Paraaortic lymph node (tissue), 1 donor: ENCODE measurements around the genes PIGV and CD164L2.

DNA sequence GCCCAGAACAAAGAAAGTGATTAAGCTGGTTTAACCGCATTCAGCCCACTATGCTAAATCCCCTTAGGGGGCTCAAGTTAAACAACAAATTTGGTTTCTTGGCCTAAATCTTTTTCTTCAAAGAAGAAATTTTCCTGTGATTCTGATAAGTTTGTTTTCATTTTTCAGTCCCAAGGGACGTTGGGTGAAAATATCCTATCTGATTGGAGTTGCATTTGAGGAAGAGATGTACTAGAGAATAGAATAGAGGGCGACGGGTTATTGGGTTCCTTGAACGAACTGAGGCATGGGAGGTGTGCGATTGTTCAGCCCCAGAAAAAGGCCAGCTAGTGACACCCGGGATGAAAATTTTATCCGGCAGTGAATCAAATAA is 76.5 kb upstream of the ARID1A start:
- PRO-cap: no peak

- PRO-cap: no peak
Observed at GRCh38 chr1:26690465-26691227, 5.2 kb upstream of the ARID1A start.

- PRO-cap: no peak
Observed at GRCh38 chr1:26760748-26761366, 26.9 kb upstream of the PIGV start.

- PRO-cap: no peak
Observed at GRCh38 chr1:26766014-26766706, 21.6 kb upstream of the PIGV start.

DNA sequence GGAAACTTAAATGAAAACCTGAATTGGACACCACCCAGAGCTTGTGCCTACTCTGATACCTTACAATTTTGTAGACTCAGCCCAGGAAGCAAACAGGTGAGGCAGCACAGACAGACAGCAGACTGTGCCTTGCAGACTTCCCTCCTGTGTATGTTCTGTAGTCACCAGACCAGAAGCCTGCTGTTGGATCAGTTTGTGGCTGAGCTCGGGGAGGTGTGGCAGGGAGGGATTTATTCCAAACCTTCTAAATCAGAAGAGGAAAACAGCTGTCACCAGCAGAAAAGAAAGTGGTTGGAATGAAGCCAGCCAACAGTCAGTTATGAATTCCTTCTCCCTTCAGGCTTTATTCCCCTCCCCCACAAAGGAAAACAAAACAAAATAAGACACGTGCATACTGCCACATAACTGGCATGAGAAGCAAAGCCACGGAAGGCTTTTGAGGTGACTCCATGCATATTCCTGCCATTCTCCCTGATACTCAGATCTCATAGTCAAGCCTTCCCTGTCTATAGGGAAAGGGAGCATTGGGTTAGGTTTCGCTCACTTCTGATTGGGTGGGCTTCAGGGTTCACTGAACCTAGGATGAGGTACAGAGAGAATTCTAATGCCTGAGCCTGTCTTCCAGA is 19.0 kb upstream of the PIGV start:
- PRO-cap: no peak

- PRO-cap: bidirectional peak, plus-strand start at chr1:26787952, minus-strand start at chr1:26787867
Observed at GRCh38 chr1:26787830-26789009, at the start of gene PIGV. TSS of gene PIGV (plus strand) at chr1:26787950.

DNA sequence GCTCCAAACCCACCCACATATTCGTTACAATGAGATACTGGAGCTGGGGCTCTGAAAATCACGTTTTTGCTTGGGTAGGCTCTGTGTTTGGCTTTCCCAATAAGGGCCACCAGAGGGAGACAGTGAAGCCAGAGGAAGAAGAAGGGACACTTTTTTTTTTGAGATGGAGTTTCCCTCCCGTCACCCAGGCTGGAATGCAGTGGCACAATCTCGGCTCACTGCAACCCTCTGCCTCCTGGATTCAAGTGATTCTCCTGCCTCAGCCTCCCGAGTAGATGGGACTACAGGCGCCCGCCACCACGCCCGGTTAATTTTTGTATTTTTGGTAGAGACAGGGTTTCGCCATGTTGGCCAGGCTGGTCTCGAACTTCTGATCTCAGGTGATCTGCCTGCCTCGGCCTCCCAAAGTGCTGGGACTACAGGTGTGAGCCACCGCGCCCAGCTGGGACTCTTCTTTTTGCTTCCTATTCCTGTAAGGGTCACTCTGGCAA is 16.3 kb upstream of the ZDHHC18 start:
- PRO-cap: no peak

- PRO-cap: no peak
Observed at GRCh38 chr1:26847766-26848324, 15.1 kb upstream of the SFN start.

- PRO-cap: bidirectional peak, plus-strand start at chr1:26865385, minus-strand start at chr1:26865089
Observed at GRCh38 chr1:26864546-26865622, 1.9 kb downstream of the SFN start.

- PRO-cap: no peak
Observed at GRCh38 chr1:26994669-26994868, 1.1 kb downstream of the TRNP1 start.

GRCh38 chr1:26999456-27000633 is 6.4 kb downstream of the TRNP1 start:
- PRO-cap: no peak

DNA sequence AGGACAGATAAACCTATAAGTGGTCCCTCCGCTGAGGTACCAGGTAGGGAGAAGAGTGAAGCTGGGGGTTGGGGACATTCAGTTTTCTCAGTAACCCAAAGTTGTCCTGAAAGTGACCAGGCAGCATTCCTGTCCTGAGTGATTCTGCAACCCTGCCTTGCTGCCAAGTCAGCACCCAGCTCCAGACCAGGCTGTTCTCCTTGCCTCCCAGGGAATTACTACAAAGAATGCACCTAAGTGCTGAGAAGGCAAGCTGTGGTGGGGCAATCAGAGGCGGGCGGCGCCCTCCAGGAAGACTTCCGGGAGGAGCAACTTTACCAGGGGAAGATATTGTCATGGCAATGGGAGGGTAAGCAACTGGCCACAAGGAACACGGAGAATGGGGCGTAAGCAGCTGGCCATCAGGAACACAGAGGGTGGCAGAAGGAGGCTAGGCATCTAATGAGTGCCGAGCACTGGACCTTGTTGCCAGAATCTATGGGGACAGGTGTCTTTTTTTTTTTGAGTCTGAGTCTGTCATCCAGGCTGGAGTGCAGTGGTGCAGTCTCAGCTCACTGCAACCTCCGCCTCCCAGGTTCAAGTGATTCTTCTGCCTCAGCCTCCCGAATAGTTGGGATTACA is 4.4 kb downstream of the TENT5B start:
- PRO-cap: no peak

- PRO-cap: no peak
Observed at GRCh38 chr1:27142920-27143798, 11.8 kb downstream of the SLC9A1 start.

- PRO-cap: no peak
Observed at GRCh38 chr1:27152559-27153177, 2.3 kb downstream of the SLC9A1 start.

DNA sequence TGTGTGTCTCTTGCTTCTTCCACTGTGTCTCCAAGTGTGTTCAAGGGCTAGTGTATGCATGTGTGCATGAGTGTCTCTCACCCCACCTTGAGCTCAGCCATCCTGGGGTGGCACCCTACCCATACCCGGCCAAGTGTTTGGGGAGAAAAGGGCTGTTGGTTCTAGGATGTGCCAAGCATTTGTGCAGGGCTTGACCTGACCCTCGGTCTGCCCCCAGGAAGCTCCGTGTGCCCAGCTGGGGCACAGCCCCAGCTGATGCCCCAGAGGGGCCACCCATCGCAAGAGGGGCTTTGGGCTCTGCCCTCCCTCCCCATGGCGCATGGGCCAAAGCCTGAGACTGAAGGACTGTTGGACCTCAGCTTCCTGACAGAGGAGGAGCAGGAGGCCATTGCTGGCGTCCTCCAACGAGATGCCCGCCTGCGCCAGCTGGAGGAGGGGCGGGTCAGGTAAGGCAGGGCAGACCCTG is 3.3 kb downstream of the SYTL1 start:
- PRO-cap: no peak

DNA sequence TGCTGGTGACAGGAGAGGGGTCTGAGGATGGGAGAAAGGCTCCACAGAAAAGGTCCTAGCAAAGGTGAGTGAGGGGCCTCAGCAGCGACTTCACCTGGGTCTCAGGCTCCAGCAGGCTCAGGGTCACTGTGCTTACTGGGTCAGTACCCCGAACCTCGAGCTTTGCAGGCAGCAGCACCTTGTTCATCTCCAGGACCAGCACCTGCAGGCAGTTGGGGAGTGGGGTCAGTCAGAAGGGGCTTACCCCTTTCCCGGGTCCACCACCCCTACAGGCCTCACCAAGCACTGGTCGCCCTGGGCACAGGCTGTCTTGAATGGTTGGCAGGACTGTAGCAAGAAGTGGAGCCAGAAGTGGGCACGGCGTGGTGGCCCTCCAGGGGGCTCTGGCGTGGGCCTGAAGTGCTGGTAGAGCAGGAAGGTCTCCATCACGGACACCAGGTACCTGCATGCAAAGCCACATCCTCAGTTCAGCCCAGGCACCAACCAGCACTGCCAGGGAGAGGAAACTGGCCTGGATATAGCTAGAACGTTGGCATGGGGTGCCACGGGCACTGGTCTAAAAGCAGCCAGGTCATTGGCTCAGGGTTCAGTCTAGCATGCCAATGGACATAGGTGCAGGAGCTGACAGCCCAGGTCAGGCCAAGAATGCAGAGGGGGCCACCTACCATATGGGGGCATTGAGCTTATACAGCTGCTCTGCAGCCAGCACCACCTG is 5.2 kb downstream of the MAP3K6 start:
- PRO-cap: no peak

DNA sequence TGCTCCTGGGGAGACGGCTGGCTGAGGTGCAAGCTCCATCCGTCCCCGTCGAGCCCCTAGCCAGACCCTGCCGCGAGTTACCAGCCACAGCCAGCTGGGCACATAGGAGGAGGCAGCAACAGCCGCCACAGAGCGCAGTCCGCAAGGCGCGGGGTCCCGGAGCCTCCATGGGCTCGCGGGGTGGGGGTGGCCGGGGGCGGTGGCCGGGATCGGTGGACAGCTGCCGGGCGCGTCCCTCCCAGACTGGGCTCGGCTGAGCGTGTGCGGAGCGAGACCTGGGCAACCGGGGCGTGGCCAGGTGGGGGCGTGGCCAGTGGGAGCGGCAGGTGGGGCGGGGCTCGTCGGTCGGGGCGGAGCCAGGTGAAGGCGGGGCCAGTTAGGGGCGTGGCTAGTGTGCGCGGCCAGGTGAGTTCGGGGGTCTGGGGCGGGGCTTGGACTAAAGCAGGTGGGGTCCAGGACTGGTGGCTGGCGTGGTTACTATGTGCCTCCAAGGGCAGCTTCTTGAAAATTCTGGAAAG is at the start of gene CD164L2:
Gene CD164L2, minus strand, starts transcription at position 263 of the 518 bp plus-strand sequence.
- PRO-cap: no peak

- PRO-cap: no peak
Observed at GRCh38 chr1:27414536-27415142, 22.2 kb downstream of the GPR3 start.

DNA sequence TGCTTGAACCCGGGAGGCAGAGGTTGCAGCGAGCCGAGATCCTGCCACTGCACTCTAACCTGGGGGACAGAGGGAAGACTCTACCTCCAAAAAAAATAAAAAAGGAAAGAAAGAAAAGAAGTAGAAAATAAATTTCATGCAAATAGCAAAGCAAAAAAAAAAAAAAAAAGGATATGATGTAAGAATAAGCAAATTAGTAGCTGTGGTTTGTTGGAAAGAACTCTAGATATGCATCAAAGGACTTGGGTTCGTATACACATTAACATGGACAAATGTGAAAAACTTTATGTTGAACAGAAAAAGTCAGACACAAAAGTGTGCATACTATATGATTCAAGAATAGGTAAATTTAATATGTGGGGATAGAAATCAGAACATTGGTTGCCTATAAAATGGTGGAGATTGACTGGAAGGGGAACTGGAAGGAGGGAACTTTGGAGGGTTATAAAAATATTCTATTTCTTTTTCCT is 11.8 kb downstream of the WASF2 start:
- PRO-cap: no peak

DNA sequence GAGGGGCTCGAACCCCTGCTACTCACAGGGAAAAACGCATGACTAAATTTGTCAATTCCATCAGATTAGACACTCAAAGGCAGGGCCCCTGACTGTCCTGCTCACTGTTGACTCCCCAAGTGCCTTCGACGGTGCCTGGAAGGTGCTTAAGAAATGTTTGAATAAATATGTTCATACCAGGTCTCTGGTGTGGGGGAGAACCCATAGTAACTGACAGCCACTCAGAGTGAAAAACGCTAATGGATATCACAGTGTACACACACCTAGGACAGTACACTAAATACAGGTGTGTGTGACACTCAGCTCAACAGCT is 39.7 kb upstream of the WASF2 start:
- PRO-cap: no peak